Umbilical cord (tissue), 2 donors: ENCODE data around the genes MRTFA and PHF5A.

DNA sequence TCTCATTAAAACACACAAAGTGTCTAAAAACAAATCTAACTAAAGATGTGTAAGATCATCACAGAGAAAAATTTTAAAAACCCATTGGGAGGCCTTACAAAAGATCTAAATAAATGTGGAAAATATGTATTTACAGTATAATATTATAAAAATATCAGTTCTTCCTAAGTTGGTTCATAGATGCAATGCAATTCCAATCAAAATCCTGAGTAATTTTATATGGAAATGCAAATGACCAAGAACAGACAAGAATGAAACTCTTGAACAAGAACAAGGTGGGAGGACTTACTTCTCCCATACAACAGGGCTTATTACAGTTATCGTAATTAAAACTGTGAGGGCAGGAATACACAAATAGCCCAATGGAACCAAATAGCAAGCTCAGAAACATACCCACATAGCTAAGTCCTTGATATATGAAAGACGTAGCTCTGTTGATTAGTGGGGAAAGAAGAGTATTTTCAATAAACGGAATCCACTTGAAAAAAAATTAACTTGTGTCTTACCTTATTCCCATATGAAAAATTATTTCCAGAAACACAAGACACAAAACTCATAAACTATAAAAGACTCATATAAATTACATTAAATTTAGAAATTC is 92.8 kb downstream of the MRTFA start:
- RAMPAGE, long total RNA = no peak

- RAMPAGE, long total RNA = start-site peak on the minus strand at chr22:40636670-40636732, 35 and 44 reads in 2 replicates
Measured at GRCh38 chr22:40635913-40636881, at the start of gene MRTFA. Gene MRTFA, minus strand, starts transcription at chr22:40636719.

DNA sequence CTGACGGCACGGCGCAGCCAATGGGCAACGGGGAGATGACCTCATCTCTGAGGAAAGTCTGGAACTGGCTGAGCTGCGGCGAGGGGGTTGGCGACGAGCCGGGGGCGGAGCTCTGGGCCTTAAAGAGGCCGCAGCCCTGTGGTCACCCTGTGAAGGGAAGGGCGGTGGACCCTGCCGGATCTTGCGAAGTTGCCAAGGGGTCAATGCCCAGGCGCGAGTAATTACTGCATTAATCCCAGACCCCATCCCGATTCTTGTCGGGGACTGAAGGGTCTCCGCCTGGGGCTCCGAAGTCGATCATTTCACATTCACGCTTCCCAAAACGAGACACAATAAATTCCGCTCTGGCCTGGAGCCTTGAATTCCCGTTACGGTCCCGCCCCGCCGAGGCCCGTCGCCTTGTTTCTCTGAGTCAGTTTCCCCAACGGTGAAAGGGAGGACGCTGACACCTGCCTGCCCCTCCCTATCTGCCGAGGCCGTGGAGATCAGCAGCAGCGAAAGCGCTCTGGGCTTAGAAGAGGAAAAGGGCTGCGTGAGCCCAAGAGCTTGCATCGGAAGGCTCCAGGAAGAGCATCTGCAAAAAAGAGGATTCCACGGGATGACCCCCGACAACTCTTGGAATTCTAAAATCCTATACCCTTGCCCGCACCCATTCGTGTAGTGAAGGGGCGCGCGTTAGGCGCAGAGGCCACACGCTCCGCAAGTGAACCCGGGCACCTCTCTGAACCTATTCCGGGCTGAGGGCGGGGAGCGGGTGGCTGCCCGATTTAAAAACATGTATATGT is 555 bp upstream of the MRTFA start:
- RAMPAGE, long total RNA = no peak

DNA sequence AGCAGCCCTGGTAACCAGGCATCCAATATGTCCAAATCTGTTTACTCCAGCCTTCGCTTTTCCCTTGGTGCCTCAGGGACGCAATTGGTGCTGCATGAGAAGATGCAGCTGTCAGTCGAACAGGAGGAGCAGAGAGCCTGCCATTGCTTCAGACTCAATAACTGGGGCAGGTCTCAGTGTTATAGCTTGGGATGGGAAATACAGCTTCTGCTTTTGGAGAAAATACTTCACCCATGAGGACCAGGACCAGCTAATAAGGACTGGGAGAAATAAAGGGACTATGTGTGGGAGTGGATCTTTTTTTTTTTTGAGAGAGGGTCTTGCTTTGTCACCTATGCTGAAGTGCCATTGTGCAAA is 4.9 kb upstream of the MCHR1 start:
- RAMPAGE, long total RNA = no peak

GRCh38 chr22:40684586-40685235 is 5.4 kb downstream of the MCHR1 start:
- RAMPAGE, long total RNA = no peak

- RAMPAGE, long total RNA = no peak
Measured at GRCh38 chr22:40727026-40727486, 47.8 kb downstream of the MCHR1 start.

GRCh38 chr22:40963929-40964345 is 12.8 kb downstream of the RBX1 start:
- RAMPAGE, long total RNA = no peak

- RAMPAGE, long total RNA = no peak
Measured at GRCh38 chr22:41106901-41107305, 14.5 kb downstream of the EP300 start.

DNA sequence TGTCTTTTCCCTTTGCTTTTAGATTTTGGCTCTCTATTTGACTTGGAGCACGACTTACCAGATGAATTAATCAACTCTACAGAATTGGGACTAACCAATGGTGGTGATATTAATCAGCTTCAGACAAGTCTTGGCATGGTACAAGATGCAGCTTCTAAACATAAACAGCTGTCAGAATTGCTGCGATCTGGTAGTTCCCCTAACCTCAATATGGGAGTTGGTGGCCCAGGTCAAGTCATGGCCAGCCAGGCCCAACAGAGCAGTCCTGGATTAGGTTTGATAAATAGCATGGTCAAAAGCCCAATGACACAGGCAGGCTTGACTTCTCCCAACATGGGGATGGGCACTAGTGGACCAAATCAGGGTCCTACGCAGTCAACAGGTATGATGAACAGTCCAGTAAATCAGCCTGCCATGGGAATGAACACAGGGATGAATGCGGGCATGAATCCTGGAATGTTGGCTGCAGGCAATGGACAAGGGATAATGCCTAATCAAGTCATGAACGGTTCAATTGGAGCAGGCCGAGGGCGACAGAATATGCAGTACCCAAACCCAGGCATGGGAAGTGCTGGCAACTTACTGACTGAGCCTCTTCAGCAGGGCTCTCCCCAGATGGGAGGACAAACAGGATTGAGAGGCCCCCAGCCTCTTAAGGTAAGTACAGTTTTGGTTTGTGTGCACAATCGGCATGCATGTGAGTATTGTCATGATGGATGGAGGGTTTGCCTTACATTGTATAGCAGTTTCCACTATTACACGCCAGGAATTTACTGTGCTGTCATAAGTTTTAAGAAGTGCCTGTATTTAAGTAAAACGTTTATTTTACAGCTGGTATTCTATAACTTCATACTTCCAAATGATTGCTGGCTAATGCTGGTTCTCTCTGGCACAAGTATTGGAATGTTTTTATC is 25.0 kb downstream of the EP300 start:
- RAMPAGE, long total RNA = no peak

DNA sequence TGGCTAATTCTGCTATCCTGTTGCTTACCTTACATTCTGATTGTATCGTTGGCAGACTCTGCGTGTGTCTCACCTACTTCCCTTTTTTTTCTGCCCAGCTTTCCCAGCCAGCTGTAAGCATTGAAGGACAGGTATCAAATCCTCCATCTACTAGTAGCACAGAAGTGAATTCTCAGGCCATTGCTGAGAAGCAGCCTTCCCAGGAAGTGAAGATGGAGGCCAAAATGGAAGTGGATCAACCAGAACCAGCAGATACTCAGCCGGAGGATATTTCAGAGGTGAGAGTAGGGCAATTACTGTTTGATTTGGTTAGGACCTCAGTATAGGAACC is 53.4 kb upstream of the L3MBTL2 start:
- RAMPAGE, long total RNA = no peak

DNA sequence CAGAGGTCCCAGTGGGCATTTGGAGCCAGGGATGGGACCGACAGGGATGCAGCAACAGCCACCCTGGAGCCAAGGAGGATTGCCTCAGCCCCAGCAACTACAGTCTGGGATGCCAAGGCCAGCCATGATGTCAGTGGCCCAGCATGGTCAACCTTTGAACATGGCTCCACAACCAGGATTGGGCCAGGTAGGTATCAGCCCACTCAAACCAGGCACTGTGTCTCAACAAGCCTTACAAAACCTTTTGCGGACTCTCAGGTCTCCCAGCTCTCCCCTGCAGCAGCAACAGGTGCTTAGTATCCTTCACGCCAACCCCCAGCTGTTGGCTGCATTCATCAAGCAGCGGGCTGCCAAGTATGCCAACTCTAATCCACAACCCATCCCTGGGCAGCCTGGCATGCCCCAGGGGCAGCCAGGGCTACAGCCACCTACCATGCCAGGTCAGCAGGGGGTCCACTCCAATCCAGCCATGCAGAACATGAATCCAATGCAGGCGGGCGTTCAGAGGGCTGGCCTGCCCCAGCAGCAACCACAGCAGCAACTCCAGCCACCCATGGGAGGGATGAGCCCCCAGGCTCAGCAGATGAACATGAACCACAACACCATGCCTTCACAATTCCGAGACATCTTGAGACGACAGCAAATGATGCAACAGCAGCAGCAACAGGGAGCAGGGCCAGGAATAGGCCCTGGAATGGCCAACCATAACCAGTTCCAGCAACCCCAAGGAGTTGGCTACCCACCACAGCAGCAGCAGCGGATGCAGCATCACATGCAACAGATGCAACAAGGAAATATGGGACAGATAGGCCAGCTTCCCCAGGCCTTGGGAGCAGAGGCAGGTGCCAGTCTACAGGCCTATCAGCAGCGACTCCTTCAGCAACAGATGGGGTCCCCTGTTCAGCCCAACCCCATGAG is 27.2 kb upstream of the L3MBTL2 start:
- RAMPAGE, long total RNA = no peak

DNA sequence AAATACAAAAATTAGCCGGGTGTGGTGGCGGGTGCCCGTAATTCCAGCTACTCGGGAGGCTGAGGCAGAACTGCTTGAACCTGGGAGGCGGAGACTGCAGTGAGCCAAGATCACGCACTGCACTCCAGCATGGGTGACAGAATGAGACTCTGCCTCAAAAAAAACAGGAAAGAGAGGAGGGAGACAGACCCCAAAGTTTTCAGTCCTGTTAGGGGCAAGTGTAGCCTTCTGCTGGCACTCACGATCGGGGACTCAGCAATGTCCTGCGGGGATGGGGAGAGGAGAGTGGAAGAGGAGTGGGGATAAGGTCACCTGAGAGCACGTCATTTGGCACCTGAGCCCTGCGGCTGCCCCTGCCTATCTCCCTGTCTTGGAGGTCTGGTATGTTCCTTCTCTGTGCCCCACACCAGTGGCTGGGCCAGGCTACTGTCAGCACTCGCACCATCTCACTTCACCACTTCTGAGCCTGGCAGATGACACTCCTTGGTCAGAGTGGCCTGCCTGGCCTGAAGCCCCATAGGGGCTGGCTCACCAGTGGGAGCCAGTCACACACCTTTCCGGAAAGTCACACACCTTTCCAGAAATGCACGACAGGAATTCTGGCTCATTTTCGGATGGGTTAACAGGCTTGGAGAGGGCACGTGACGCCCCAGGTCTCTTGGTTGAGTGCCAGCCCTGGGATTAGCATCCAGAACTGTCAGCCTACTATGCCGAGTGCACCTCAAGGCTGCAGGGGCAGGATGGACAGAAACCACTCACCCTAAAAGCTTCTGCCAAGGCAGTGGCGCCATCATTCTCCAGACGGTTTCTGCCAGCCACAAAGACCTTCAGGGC is 20.2 kb upstream of the CHADL start:
- RAMPAGE, long total RNA = no peak

DNA sequence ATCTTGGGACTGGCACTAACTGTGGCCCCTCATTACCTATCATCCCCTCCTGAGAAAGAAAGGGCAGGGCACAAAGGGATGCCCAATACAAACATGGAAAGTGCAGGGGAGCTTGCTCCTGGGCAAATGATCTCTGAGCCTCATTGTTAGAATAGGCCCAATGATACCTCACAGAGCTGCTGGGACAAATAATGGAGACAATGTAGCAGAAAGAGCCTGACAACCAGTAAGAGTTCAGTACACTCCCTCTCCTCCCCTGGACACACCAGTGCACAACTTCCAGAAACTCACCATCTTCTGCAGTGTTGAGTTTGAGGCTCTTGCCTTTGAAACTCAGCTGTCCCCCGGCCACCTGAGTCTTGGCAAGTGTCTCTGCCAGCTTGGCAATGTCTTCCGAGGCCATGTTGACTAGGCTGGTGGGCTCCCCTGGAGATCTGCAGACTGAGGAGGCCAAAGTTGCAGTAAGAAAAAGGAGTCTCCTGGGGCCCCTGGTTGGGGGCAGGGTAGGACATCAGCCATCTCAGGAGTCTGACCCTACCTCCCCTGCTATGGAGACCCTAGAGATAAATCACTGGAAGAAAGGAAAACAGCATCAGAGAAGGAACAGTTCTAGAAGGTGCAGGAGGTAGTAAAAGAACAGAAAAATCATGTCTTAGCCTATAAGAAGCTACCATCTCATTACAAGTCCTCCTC is 5.2 kb downstream of the RANGAP1 start:
- RAMPAGE, long total RNA = no peak

DNA sequence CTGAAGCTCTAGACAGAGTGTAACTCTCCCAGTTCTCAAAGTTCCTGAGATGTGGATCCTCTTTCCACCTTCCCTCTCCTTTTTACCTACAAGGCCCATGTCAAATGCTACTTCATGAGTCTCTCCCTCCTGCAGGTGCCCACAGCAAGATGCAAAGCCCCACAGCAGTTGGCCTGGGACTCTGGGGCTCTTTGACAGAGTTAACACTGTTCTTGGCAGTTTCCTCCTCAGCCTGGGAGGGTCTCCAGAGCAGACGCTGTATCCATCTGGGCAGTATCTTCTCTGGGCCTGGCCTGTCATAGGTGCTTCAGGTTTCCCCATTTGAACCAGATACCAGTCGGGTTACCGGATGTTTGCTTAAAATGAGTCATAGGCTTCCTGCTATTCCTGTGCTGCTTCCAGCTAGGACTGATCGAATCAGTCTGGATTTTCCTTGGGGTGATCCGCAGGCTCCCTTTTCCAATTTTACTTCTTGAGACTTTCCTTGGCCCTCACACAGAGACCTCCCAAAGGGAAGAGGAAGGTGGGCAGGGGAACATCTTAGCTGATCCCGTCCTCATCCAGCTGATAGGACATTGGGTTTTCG is 2.2 kb upstream of the RANGAP1 start:
- RAMPAGE, long total RNA = no peak

DNA sequence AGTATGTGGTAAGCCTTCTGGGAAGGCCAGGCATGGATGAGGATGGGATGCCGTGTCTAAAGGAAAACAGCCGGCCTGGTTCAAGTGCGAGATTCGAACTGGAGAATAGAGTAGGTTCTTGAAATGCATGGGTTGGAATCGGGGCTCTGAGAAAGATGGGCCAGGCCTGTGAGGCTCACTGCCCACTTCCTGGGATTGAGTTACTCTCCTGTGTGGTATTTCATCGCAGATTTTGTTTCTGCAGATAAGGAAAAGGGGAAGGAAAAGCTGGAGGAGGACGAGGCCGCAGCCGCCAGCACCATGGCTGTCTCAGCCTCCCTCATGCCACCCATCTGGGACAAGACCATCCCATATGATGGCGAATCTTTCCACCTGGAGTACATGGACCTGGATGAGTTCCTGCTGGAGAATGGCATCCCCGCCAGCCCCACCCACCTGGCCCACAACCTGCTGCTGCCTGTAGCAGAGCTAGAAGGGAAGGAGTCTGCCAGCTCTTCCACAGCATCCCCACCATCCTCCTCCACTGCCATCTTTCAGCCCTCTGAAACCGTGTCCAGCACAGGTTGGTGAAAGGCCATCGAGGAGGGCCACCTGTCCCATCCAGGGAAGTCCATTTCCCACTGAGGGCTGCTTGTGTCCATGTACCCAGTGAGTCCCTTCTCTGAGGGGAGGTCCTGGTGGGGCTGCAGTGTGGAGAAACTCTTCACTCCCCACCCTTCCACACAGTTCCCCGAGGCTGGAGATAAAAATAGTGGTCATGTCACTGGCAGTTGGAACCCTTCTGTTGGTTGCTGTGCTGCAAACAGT is 5.6 kb downstream of the TEF start:
- RAMPAGE, long total RNA = no peak

DNA sequence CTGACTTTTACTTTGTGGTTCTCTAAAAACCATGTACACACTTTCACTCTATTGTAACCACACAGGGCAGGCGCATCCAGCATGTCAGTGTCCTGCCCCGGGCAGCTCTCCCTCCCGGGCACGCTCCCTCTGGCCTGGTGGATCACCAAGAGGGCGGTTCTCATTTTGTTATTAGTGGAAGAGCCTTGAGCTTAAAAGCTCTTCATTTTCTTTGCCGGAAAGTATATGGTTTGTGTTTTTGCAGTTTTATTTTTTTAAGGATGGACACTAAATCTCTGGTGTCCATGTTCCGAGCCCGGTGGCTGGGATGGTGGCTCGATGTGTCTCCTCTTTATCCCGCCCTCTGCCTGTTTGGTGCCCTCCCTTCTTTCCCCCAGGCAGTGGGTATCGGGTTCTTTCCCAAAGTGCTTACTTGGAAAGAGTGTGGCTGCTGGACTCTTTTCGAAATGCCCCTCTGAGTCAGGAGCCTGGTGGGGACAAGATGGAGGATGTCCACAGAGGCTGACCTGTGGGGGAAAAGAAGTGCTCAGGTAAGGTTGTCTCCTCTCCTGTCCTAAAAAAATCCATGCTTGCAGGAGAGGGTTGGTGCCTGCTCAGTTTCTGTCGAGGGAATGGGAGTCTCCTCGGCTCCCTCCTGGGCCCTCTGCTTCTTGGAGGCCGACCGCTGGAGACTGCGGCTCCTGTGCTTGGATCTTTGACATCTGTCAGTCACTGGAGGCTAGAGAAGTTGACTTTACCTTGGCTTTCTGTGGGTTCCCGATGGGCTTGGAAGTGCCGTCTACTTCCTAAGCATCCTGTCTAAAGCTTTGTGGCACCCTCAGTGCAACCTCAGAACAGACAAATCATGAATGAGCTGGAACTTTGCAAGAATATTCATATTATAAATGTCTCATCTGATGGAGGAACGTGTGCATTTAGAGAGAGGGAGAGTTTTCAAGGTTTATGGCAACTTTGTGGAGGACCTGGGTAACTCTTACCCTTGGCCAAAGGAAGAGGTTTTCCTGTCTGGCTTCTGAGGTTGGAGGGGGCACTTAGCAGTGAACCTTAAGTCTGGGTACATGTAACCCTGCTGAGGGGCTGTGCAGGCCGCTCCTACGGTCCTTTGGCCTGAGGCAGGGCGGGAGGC is 16.3 kb downstream of the TEF start:
- RAMPAGE, long total RNA = no peak

DNA sequence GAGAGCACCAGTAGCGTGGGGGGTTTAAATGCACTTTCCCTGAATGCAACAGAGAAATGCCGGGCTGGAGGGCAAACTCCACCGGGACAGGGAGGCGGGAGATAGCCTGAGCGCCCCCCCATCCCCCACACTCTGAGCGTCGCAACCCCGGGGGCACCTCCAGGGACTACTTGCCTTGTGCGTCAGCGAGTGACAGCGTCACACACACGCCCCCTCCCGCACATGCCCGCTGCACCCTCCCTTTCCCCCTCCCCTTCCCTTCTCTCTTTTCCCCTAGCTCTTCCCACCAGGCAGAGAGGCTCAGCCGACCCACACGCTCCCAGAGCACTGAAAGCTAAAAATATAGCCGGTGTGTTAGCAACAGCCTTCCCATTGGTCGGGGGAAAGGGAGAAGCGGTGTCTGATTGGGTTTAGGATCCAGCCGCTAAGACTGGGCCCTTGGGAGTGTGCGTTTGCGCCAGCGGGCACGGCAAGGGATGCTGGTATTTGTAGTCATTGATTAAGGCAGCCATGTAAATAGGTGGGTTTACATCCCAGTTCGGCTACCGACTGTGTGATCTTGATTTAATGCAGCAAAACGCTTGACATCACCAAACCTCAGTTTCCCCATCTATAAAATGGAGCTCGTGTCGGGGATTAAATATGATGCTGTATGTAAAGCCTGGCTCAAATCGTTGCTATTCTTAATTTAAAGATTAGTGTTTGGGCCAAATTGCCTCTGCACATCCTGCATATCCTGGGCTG is 1.8 kb upstream of the TOB2 start:
- RAMPAGE, long total RNA = no peak

DNA sequence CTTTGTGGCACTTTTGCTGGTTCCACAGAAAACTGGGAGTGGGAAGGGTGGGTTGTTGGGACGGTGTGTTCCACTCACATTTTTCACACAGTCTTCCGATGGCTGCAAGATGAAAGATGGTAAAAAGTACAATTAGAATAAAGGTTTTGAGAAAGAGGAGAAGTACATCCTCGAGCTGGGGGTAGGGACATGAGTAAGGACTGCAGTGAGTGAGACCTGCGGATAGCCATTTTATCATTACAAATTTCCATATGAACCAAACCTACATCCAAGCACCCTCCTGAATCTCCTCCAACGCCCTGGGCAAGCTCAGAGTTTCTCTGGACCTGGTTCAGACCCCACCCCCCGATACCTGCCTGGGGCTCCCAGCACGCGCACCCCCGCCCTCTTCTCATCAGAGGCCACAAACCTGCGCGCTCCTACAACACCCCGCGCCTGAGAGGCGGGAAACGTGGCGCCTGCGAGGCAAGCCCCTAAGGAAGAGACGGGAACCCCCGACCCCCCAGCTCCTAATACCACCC is 386 bp downstream of the PHF5A start:
- RAMPAGE, long total RNA = no peak

DNA sequence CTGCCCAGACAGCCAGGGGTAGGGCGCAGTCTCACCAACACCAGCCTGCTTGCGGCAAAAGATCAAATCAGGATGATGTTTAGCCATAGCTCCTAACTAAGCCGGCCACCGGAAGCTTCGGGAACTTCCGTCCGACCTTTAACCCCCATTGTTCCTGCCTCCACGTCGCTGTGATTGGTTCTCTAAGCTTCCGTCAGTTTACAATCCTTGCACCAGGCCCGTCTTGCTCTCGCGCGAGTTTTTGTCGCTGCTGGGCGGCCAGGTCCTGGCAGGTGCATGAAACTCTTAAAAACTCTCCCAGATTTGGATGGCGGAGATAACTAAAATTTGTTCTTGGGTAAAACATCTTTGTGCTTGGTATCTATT is at the start of gene PHF5A:
Gene PHF5A, minus strand, starts transcription at position 126 of the 366 bp plus-strand sequence.
- RAMPAGE, long total RNA = start-site peak on the minus strand centred at position 113 of the sequence, 21 bp wide, 106 and 67 reads in 2 replicates

- RAMPAGE, long total RNA = no peak
Measured at GRCh38 chr22:41512790-41513209, 31.5 kb downstream of the POLR3H start.